Colon Carcinoma Metastatic in the Lung (tissue), 2 donors: ENCODE measurements around the gene EPHA7.

- PRO-cap, 2 experiments, result no peak in any of the 2 experiments
Measured at GRCh38 chr6:89910250-89910618, 16.0 kb downstream of the GJA10 start.

DNA sequence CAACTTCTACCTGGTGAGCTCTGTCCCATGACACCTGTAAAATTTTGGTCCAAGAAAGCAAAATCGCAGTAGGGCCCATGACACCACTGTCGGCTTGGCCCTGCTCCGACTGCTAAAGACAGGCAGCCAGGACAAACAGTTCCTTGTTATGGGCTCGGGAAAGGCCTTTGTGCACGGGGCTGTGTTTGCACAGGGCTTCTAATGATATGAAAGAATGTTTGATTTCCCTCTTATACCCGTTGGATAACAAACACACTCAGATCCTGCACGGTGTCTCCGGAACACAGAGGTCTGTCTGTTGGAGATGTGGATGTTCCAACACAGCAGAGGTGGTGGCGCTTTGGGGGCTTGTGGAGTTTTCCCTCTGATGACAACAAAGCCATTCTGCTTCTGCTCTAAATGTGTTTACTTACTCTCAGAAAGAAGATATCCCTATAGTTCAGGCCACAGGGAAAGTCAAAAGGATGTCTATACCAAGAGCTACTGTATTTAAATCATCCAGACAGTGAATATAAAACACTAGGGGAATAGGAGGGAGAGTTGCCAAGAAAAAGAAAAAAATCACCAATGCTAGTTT is 47.2 kb downstream of the GJA10 start:
- PRO-cap, 2 experiments, result no peak in any of the 2 experiments

GRCh38 chr6:89952714-89953309 is 58.5 kb downstream of the GJA10 start:
- PRO-cap, 2 experiments, result no peak in any of the 2 experiments

DNA sequence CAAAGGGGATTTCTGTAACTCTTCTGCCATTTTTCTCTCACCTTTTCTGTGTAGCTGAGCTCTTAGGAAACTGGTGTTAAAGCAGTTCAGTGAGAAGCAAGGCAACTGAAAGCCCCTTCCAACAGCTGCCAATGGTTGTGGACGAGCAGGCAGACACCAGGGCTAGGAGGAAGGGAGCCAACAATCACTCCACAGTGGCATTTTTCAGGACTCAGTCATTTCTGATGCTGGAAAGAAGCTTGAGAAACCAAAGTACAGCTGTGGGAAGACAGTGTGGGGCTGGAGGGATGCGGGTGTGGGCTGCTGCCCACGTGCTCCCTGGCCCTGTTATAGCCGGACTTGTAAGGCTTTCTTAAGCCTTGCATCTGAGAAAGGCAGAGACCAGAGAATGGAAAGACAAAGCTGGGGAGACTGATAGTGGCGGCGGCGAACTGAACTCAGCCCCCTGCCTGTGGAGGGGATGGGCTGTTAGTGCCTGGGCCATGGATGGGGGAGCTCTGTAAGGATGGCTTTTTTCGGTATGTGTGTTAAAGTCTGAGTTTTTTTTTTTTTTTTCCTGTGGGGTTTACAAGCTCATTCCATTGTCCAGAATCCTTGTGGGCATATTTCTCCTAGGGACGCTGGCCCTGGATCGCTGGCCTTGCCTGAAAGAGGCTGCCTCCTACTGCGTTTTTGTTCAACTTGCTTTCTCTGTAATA is 91.6 kb downstream of the GJA10 start:
- PRO-cap, 2 experiments, result no peak in any of the 2 experiments

GRCh38 chr6:90080553-90081383 is 186.5 kb downstream of the GJA10 start:
- PRO-cap, 2 experiments, result peak in 1 of 2 experiments; most common minus-strand start chr6:90080927 (in 1)

GRCh38 chr6:90083862-90084485 is 189.7 kb downstream of the GJA10 start:
- PRO-cap, 2 experiments, result no peak in any of the 2 experiments

- PRO-cap, 2 experiments, result no peak in any of the 2 experiments
Measured at GRCh38 chr6:90195145-90195578, 101.5 kb downstream of the BACH2 start.

- PRO-cap, 2 experiments, result no peak in any of the 2 experiments
Measured at GRCh38 chr6:90215870-90216723, 80.5 kb downstream of the BACH2 start.

- PRO-cap, 2 experiments, result no peak in any of the 2 experiments
Measured at GRCh38 chr6:90227187-90227807, 69.3 kb downstream of the BACH2 start.

GRCh38 chr6:90297531-90297901 is 873 bp upstream of the BACH2 start:
- PRO-cap, 2 experiments, result no peak in any of the 2 experiments

DNA sequence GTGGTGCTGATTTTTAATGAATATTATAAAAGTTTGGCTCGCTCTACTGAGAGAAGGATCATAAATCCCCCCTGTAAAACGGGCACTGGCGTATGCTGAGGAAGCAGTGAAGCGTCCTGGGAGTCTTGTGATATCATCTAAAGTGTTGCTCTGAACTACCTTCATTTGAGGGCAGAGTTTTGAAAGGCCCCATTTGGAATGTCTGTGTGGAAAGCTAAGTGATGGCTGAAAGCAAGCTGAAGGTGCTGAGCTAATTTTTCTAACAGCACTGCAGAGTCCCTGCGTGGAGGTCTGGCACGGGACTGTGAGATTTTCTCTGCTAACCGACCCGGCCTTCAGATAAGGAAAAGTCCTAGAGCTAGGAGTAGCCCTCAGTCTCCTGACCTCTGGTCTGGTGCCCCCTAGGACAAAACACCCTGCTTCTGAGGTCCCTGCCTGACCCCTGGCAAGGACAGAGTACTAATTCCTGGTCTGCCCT is 1.3 kb upstream of the BACH2 start:
- PRO-cap, 2 experiments, result no peak in any of the 2 experiments

GRCh38 chr6:90368847-90369239 is 72.2 kb upstream of the BACH2 start:
- PRO-cap, 2 experiments, result no peak in any of the 2 experiments

DNA sequence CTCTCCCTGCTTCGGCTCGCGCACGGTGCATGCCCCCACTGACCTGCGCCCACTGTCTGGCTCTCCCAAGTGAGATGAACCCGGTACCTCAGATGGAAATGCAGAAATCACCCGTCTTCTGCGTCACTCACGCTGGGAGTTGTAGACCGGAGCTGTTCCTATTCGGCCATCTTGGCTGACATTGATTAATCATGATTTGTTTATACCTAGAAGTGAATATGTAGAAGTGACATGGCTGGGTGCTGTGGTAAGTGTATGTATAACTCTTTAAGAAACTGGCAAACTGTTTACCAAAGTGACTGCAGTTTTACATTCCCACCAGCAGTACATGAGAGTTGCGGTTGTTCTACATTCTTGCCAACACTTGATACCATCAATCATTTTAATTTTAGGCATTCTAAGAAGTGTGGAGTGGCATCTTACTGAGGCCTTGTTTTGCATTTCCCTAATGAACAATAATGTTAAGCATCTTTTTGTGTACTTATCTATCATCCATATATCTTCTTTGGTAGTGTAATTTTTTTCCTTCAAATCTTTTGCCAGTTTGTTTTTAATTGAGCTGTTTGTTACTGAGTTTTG is 466.2 kb upstream of the MAP3K7 start:
- PRO-cap, 2 experiments, result peak in 1 of 2 experiments; most common minus-strand start position 187 of the sequence (in 1)

- PRO-cap, 2 experiments, result peak in 2 of 2 experiments; most common minus-strand start chr6:93419552 (in 2)
Measured at GRCh38 chr6:93419228-93419709, at the start of gene EPHA7. EPHA7 (minus strand) TSS chr6:93419559.

DNA sequence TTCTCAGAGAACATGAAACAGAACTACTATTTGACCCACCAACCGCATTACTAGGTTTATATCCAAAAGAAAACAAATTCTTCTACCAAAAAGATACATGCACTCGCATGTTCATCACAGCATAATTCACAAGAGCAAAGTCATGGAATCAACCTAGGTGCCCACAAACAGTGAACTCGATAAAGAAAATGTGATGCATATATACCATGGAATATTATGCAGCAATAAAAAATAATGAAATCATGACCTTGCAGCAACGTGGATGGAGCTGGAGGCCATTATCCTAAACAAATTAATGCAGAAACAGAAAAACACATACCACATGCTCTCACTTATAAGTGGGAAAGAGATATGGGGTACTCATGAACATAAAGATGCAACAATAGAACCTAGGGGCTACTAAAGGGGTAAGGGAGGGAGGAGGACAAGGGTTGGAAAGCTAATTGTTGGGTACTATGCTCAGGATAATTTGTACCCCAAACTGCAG is 963.7 kb upstream of the MANEA start:
- PRO-cap, 2 experiments, result no peak in any of the 2 experiments

DNA sequence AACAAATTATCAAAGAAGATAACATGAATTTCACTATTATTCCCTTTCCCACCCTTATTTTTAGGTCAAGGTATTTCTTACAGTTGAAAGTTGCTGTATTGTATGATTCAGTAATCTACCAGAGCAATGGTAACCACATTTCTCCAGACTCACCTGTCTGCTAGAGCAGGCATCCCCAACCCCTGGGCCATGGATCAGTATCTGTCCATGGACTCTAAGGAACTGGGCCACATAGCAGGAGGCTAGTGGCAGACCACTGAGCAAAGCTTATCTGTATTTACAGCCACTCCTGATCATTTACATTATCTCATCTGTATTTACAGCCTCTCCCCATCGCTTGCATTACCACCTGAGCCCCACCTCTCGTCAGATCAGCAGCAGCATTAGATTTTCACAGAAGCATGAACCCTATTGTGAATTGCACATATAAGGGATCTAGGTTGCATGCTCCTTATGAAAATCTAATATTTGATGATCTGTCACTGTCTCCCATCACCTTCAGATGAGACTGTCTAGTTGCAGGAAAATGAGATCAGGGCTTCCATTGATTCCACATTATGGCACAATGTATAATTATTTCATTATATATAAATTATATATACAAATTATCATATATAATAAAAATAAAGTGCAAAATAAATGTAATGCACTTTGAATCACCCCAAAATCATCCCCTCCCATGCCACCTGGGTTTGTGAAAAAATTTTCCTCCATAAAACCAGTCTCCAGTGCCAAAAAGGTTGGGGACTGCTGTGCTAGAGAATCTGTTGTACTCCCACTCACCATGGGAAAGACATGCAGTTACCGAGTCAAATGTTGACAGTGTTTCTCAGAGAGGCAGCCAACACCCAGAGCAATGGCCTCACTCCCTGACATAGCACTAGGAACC is 60.2 kb upstream of the MANEA start:
- PRO-cap, 2 experiments, result no peak in any of the 2 experiments

DNA sequence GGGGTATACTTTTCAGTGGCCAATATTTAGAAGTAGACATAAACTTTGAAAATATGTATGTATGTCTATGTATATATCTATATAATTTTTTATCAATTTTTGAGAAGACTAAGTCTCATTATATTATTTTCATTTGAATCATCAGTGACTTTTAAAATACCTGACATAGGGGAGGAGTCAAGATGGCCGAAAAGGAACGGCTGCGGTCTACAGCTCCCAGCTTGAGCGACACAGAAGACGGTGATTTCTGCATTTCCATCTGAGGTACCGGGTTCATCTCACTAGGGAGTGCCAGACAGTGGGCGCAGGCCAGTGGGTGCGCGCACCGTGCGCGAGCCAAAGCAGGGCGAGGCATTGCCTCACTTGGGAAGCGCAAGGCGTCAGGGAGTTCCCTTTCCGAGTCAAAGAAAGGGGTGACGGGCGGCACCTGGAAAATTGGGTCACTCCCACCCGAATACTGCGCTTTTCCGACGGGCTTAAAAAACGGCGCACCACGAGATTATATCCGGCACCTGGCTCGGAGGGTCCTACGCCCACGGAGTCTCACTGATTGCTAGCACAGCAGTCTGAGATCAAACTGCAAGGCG is 181.0 kb downstream of the MANEA start:
- PRO-cap, 2 experiments, result no peak in any of the 2 experiments

- PRO-cap, 2 experiments, result peak in 1 of 2 experiments; most common plus-strand start chr6:96522302 (in 1); most common minus-strand start chr6:96522208 (in 1)
Measured at GRCh38 chr6:96521949-96523108, 723 bp downstream of the UFL1 start.

GRCh38 chr6:96536109-96536551 is 14.5 kb downstream of the UFL1 start:
- PRO-cap, 2 experiments, result no peak in any of the 2 experiments

GRCh38 chr6:96562316-96562920 is 510 bp upstream of the FHL5 start:
- PRO-cap, 2 experiments, result no peak in any of the 2 experiments